ENCODE data around the genes WDR11, DMBT1 and FAM24B.

DNA sequence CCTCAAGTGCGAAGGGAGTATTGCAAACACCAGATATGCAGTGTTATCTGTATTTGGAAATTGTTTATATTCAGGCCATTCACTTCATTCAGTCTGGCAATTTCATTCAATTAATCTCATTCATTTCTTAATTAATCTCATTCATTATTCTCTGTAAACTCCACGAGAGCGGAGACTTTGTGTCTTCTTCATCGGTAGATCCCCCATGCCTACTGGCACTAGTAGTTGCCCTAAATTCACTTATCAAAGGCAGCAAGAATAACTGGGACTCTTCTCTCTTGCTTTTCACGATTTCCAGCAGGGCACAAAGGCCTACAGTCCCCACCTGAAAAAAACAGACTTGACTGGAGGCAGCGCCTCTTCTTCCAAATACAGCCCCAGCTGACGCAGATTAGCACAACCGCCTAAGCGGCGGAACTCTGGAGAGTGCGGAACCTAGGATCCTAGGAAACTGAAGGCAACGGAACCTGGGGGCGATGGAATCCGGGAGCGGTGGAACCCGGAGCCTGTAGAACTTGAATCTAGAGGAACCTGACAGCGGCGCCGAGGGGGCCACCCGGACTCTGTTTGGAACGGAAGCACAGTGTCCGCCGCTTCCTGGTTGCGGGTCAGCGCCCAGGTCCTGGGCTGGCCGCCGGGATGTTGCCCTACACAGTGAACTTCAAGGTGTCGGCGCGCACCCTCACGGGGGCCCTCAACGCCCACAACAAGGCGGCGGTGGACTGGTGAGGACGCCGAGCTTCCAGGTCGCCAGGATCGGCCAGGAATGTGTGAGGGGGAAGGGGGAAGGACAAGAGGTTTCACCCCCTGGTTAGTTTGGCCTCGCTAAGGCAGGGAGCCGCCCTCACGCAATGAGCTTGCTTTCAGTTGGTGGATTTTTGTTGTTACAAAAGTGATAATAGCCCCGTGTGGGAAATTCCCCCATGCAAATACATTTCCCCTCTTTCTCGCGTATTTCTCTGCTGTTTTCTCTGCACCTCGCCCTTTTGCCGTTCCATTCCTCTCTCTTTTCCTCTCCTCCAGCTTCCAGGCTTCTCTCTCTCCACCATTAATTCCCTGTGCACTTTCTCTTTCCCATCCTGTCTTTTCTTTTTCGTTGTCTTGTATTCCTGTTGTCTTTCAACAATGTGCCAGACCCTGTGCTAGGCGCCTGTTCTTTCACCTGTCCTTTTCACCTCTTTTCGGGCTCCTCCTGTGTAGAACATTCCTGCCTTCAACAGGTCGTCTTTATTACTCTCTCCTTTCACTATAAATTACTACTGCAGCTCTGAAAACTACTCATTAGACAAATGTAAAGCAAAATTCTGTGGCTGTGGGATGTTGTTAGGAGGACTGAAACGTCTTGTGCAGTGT lies at the start of gene WDR11:
TSS of gene WDR11 (plus strand) at position 581 of the 1,353 bp plus-strand sequence.
- PRO-cap, result bidirectional peak, plus-strand start at position 611 of the sequence, minus-strand start at position 517 of the sequence; bidirectional peak, plus-strand start at position 814 of the sequence, minus-strand start at position 853 of the sequence

GRCh38 chr10:120906715-120907224 lies 55.6 kb downstream of the WDR11 start:
- PRO-cap, result no peak

DNA sequence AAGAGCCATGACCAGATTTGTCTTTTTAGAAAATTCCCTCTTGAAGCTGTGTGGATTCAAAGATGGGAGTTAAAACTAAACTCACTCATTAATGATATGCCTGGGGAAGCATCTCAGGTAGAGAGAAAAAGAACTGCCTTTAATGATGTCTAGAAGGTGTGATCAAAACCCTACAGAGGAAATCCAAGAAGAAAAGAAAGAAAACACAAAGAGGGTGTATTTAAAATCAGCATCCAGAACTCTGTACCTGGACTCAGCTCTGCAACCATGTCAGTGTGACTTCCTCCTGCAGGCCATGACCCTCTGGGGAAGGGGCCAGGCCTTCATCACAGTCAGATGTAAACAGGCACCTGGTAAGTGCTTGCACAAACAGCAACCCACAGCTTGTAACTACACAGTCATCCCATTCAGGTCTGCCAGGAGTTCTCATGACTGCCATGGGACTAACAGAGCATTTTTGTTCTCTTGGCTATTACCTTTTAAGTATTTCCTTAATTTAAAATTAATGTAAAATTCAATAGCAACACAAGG lies 307.6 kb downstream of the WDR11 start:
- PRO-cap, result no peak

DNA sequence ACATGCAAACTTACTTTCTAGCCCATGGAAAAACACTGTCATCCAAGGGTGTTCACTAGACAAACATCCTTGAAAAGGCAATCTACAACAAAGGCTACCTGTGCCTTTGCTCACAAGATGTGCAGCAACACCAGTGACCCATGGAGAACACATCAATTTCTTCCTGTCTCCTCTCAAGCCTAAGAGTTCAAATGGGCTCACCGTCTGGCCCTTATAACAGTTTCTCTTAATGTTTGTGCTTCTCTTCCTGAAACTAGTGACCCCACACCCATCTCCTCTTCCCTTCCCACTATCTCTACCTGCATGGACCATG lies 179.5 kb downstream of the FGFR2 start:
- PRO-cap, result bidirectional peak, plus-strand start at position 127 of the sequence, minus-strand start outside the sequence

DNA sequence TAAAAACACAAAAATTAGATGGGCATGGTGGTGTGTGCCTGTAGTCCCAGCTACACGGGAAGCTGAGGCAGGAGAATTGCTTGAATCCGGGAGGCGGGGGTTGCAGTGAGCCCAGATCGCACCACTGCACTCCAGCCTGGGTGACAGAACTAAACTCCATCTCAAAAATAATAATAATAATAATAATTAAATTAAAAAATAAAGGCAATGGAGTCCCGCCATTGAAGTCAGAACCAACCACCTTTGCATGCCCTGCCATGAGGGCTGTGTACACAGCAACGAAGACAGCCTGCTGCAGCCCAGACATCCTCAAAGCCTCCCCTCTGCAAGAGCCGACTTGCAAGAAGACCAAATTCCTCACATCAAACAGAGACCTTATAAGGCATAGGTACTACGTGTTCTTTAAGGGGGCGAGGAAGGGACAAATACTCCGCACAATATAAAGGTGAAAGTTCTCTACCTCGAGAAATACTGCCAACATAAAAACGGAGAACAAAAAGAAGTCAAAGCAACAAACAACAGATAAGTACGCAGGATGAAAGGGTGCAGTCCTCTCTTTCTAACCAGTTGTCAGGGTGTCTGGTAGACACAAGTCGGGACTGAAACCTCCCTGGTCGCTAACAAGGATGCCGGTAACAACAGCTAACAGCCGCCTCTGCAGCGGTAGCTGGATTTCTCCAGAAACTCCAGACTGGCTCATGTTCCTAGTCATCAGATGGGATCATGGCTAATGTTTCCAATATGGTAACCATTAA lies 23.7 kb downstream of the FGFR2 start:
- PRO-cap, result no peak

- PRO-cap, result no peak
Observed at GRCh38 chr10:121682119-121682693, 84.0 kb upstream of the FGFR2 start.

- PRO-cap, result no peak
Observed at GRCh38 chr10:122044229-122044675, 55.3 kb downstream of the TACC2 start.

GRCh38 chr10:122113545-122114115 lies 124.7 kb downstream of the TACC2 start:
- PRO-cap, result bidirectional peak, plus-strand start at chr10:122113829, minus-strand start at chr10:122113728

DNA sequence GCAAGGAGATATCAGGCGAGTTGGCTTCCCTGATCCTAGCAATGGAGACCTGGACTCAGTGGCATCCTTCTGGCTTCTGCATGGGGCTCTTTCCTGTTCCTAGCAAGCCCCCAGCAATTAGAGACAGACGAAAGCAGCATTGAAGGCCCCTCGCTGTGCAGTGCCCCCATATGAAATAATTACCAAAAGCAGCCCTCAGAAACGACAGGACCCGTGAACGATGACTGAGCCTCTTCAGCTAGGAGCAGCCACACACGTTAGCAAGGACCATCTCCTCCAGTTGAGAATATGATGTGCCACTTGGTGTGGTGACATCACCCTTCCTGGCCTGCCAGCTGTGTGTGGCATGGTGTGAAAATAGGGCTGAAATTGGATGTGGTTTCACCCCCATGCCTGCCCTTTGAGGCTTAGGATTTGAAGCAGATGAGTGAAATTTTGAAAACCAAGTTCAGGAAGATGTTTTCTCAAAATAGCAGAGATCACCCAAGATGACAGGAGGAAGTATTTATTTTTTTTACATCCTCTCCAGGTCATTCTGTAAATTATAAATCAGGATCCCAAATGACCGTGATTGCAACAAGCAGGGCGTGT lies 49.2 kb upstream of the BTBD16 start:
- PRO-cap, result no peak

DNA sequence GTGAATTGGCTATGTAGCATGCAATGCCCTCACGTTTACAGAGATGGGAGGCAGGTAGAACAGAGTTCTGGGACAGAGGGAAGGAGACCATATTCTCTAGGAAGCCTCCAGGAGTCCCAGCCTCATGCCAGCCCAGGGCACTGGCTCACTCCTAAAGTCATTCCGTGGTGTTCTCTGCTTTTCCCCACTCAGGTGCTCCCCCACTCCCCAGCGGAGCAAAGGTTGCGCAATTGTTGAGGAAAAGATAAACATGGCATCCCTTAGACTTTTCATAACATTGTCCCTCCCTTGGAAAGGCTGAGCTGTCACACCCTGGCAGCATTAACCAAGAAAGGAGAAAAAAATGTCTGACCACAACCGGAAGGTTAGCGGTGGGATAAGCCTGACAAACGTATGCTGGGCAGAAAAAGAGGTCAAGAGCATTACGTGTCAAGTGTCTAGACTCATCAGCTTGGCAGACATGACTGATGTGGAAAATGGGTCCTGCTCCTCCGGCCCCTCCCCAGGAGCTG lies 29.9 kb downstream of the BTBD16 start:
- PRO-cap, result no peak

- PRO-cap, result no peak
Observed at GRCh38 chr10:122350813-122351236, 23.7 kb upstream of the PLEKHA1 start.

- PRO-cap, result no peak
Observed at GRCh38 chr10:122560676-122560875, at the start of gene DMBT1. DMBT1 (plus strand) TSS chr10:122560754.

- PRO-cap, result no peak
Observed at GRCh38 chr10:122635890-122636447, 36.7 kb upstream of the SPADH start.

- PRO-cap, result bidirectional peak, plus-strand start at chr10:122879750, minus-strand start at chr10:122879581
Observed at GRCh38 chr10:122879471-122880406, at the start of gene FAM24B. FAM24B (minus strand) TSS chr10:122879581.

DNA sequence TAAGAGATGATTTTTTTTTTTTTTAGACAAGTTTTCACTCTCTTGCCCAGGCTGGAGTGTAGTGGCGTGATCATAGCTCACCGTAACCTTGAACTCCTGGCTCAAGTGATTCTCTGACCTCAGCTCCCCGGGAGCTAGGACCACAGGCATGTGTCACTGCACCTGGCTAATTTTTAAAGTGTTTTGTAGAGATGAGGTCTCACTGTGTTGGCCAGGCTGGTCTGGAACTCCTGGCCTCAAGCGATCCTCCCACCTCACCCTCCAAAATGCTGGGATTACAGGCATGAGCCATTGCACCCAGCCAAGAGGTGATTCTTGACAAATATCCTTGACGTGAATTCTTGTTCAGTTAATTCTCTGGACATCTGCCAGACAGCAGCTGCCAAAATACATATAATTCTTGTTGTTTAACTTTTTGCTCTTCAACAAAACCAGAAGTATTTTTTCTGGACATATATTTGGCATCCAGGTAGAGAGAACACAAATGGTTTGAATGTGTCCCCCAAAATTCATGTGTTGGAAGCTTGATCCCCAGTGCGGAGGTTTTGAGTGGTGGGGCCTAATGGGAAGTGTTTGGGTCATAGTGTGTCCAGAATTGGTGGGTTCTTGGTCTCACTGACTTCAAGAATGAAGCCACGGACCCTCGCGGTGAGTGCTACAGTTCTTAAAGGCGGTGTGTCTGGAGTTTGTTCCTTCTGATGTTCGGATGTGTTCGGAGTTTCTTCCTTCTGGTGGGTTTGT lies 3.2 kb downstream of the ACADSB start:
- PRO-cap, result no peak

- PRO-cap, result no peak
Observed at GRCh38 chr10:123038886-123039871, 30.4 kb downstream of the ACADSB start.

- PRO-cap, result no peak
Observed at GRCh38 chr10:123040401-123040812, 31.6 kb downstream of the ACADSB start.

GRCh38 chr10:123198535-123198910 lies 44.3 kb downstream of the BUB3 start:
- PRO-cap, result unidirectional peak, plus-strand start at chr10:123198792

DNA sequence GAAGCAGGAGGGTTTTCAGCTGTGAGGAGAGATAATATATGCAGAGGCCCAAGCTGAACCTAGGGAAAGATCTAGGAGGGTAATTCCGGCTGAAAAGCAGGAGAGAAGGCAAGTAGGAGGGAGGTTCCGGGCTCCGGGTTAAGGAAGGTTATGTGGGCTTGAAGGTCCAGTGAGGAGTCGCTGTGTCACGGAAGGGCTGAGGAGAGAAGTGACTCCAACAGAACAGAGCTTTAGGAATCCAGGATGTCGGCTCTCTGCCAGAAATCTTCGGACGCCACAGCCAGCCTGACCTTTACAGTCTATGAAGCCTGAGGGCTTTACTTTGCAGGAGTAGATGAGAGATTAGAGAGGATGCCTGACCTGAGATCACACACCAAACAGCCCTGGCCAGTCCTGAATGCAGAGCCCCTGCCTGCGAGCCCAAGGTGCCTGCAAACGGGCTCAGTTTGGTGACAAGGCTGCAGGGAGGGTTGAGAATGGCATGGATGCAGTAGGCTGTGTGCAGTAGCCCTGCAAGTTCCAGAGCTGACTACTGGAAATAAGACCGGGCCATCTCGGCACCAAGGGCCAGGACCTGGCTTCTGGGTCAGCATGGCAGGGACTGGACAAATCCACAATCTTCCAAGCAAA lies 77.8 kb downstream of the GPR26 start:
- PRO-cap, result no peak

DNA sequence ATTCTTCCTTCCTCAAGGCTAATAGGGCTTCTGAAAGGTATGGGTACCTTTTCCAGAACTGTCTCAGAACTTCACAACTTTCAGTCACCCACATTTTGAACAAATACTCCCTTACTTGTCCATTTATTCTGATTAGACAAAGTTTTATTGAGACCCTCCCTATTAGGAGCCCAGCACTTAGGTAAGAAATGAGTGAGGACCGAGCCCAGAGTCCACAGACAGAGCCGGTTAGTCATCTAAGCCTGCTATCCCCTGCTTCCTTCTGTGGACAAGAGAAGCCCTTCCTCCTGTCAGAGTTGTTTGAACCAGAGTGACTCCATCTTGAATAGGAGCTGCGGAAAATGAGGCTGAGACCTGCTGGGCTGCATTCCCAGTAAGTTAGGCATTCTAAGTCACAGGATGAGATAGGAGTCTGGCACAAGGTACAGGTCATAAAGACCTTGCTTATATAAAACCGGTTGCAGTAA lies 109.1 kb downstream of the CPXM2 start:
- PRO-cap, result unidirectional peak, plus-strand start at position 209 of the sequence

Measured in colonic mucosa (tissue), 1 donor.